Metastatic Breast Carcinoma in the Brain (tissue), 10 donors: Measurements from ENCODE around the gene NME2.

GRCh38 chr17:50947997-50948588 lies 81.9 kb upstream of the TOB1 start:
- PRO-cap, 10 experiments: peak in 10 of 10 experiments; most common plus-strand start chr17:50948469 (in 10); most common minus-strand start chr17:50948266 (in 1)

DNA sequence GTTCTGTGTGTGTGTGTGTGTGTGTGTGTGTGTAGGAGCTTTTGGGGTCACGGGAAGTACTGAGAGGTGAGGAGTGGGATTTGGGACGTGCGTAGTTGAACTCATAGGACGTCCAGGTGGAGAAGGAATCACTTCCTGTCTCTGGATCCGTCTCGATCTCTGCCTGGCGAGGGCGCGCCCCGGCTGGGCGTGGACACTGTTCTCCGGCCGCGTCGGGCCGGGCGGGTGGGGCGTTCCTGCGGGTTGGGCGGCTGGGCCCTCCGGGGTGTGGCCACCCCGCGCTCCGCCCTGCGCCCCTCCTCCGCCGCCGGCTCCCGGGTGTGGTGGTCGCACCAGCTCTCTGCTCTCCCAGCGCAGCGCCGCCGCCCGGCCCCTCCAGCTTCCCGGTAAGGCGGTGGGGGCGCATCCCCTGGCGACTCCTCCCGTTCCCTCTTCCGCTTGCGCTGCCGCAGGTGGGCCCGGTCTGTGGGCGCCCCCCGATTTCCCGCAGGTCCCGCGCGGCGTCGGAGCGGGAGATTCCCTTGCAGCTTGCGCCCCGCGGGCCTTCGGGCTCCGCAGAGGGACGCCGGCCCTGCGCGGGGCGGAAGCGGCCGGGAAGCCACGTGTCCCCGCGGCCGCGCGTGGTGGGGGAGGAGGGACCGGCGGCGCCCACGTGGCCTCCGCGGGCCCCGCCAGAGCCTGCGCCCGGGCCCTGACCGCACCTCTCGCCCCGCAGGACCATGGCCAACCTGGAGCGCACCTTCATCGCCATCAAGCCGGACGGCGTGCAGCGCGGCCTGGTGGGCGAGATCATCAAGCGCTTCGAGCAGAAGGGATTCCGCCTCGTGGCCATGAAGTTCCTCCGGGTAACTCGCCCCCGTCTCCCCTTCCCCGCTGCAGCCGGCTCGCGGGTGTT lies at the start of gene NME2:
Gene NME2 (plus strand): TSS at position 300 of the 895 bp plus-strand sequence.
- PRO-cap, 10 experiments: peak in 10 of 10 experiments; most common plus-strand start position 300 of the sequence (in 9); most common minus-strand start position 118 of the sequence (in 6)

DNA sequence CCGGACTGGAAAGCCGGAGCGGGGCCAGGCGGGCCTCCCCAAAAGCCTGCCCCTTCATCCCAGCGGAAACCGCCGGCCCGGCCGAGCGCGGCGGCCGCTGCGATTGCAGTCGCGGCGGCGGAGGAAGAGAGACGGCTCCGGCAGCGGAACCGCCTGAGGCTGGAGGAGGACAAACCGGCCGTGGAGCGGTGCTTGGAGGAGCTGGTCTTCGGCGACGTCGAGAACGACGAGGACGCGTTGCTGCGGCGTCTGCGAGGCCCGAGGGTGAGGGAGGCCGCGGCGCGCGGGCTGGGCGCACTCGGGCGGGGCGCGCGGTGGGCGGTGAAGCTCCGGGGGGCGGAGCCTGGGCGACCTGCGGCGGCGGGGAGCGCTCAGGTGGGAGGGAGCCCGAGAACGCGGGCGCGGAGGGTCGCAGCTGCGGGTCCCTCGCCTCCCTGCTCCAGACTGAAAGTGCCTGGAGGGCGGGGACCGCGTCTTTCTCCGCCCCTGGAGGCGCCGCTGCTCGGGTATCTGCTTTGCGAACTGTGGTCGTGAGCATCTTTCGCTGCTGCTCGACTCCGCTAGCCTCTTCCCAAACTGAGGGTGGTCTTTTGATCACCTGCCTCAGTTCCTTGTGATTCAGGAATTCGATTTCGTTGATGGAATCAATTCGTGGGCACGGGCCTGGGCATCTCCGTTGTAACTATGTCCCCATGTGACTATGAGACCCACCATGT lies 475 bp downstream of the UTP18 start:
- PRO-cap, 10 experiments: peak in 10 of 10 experiments; most common plus-strand start position 381 of the sequence (in 7); most common minus-strand start position 266 of the sequence (in 10)

DNA sequence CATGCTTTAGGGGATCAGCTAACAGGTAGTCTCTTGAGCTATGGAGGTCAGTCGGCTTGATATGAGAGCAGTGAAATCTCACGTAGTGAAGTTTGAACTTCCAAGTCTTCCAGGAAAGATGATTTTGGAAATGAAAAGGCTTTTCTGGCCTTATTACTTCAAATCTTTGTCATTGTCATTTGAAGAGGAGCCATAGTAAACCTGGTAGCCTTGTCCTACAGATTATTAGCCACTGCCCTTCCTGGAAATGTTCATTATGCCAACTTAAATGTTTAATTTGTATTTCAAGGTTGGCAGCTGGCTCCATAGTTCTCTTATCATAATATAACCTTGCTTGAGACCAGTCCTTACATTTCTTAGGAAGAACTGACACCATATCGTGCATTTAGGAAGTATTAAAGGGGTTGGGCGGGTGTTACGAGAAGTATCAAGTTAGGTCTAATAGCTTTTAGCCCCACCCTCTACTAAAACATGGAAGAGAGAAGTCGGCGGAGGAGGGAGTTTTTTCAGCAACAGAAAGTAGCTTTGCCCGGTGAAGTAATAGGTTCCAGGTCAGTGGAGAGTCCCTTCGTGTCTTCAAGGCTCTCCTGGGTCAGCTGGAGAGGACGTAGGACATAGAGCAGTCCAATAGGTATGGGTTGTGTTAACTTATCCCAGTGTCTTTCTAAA lies 37.9 kb downstream of the UTP18 start:
- PRO-cap, 10 experiments: peak in 1 of 10 experiments; most common plus-strand start position 118 of the sequence (in 1)

DNA sequence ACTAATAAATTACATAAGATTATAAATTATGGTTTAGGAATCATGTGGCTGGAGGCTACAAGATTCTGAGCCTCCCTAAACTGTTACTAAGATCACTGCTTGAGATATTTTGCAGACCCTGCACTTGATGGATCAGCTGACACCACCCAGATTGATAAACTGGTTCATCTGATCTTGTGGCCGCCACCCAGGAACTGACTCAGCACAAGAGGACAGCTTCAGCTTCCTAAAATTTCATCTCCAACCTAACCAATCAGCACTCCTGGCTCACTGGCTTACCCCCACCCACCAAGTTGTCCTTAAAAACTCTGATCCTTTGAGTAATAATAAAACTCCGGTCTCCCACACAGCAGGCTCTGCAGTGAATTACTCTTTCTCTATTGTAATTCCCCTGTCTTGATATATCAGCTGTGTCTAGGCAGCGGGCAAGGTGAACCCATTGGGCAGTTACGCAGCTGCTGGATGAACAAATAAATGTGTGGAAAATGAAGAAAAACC lies 174.8 kb downstream of the UTP18 start:
- PRO-cap, 10 experiments: peak in 1 of 10 experiments; most common plus-strand start position 329 of the sequence (in 1); most common minus-strand start position 196 of the sequence (in 1)

DNA sequence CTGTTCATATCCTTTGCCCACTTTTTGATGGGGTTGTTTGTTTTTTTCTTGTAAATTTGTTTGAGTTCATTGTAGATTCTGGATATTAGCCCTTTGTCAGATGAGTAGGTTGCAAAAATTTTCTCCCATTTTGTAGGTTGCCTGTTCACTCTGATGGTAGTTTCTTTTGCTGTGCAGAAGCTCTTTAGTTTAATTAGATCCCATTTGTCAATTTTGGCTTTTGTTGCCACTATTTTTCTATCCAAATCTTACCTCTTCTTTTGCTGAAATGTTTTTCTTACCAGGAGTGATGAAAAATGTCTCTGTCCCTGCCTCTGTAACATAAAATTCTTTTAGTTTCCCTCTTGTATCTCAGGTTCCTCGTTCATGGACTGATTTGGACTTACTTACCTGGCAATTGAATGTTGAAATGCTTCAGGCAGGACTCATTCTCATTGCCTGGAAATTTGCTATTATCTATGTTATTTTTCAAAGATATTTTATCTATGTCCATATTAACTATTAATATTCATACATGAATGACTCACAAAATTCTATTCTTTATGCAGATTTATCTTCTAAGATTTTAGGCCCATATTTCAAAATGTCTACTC lies 321.7 kb upstream of the KIF2B start:
- PRO-cap, 10 experiments: no peak in any of the 10 experiments

DNA sequence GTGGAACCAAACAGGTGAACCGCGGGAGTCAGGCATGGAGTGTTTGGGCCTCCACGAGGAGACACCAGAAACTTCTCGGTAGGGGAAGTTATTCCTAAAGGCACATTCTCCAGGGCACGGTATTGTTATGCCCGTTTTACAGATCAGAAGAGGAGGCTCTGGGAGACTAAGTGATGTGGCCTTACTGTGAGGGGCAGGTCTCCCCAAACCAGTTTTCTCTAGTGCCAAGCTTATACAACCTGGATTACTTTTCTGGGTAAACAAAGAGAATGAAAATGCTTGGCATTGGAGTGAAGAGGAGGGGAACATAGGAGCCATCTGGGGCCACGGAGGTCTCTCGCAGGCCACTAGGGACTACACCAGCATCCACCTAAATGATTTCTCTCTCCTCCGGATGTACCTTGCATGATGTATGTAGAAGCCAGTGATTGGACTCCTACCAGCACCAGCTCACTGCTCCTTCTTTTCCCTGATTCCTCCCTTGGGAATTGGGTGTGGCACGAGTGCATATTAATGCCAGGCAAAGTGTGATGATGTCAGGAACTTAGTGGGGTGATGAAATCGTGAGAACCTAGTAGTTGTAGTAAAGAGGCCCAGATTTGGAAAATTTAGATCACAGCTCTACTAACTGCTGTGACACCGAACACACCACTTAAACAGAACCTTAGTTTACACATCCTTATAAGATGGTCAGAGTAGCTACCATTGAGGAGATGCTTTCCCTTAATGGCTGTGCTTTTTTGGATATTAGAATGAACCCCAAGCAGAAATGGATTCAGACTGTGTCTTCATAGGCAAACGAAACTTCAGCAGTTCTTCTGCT lies 727 bp downstream of the TOM1L1 start:
- PRO-cap, 10 experiments: peak in 5 of 10 experiments; most common plus-strand start position 285 of the sequence (in 2); most common minus-strand start position 483 of the sequence (in 5)

GRCh38 chr17:55237939-55238904 lies 26.5 kb upstream of the HLF start:
- PRO-cap, 10 experiments: peak in 10 of 10 experiments; most common plus-strand start chr17:55238528 (in 8); most common minus-strand start chr17:55238422 (in 3)

- PRO-cap, 10 experiments: no peak in any of the 10 experiments
Observed at GRCh38 chr17:55267338-55268516, 3.0 kb downstream of the HLF start.

GRCh38 chr17:55437352-55437735 lies 15.7 kb upstream of the MMD start:
- PRO-cap, 10 experiments: peak in 1 of 10 experiments; most common minus-strand start chr17:55437466 (in 1)

GRCh38 chr17:56034014-56034682 lies 119.1 kb upstream of the ANKFN1 start:
- PRO-cap, 10 experiments: no peak in any of the 10 experiments

GRCh38 chr17:56173698-56174411 lies 20.6 kb downstream of the ANKFN1 start:
- PRO-cap, 10 experiments: peak in 2 of 10 experiments; most common plus-strand start chr17:56174182 (in 2)

DNA sequence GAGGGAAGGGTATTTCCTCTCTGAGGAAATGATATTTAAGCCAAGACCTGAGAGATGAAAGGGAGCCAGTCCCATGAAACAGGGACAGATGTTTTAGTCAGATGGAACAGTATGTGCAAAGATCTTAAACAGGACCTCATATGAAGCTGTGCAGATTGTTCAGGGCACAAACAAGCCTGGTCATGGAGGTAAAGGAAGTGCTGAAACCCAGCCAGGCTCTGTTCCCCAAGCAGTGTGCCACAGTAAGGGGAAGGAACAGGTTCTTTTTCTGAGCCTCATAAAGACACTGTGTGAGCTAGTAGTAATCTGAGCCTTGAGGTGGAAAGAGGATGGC lies 159.9 kb downstream of the ANKFN1 start:
- PRO-cap, 10 experiments: no peak in any of the 10 experiments

DNA sequence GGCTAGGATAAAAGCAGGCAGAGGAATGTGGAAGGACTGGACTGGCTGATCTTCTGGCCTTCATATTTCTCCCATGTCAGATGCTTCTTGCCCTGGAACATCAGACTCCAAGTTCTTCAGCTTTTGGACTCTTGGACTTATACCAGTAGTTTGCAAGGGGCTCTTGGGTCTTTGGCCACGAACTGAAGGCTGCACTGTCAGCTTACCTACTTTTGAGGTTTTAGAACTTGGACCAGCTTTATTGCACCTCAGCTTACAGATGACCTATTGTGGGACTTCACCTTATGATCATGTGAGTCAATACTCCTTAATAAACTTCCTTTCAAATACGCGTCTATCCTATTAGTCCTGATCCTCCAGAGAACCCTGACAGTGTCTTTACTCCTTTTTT lies 181.0 kb upstream of the NOG start:
- PRO-cap, 10 experiments: no peak in any of the 10 experiments

DNA sequence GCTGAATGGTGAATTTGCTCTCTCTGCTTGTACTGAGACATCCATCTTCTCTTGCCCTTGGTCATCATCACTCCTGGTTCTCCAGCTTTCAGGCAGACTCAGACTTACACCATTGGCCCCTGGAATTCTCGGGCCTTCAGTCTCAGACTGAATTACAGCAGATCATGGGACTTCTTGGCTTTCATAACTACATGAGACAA lies 26.2 kb upstream of the NOG start:
- PRO-cap, 10 experiments: peak in 8 of 10 experiments; most common minus-strand start position 133 of the sequence (in 8)

- PRO-cap, 10 experiments: no peak in any of the 10 experiments
Observed at GRCh38 chr17:56599026-56599534, 5.6 kb downstream of the NOG start.

GRCh38 chr17:56779725-56780851 lies 53.6 kb downstream of the C17orf67 start:
- PRO-cap, 10 experiments: no peak in any of the 10 experiments

DNA sequence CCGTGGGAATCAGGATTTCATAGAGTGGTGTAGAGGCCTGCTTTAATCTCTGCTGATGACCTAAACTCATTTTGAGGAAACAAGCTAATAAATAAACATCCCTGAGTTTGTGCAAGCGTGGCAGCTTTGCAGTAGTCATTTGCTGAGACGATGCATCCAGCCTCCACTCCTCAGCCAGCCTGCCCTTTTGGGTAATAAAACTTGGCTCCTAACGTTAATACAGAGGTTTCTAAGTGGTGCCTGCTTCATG lies 1.3 kb downstream of the DGKE start:
- PRO-cap, 10 experiments: no peak in any of the 10 experiments

DNA sequence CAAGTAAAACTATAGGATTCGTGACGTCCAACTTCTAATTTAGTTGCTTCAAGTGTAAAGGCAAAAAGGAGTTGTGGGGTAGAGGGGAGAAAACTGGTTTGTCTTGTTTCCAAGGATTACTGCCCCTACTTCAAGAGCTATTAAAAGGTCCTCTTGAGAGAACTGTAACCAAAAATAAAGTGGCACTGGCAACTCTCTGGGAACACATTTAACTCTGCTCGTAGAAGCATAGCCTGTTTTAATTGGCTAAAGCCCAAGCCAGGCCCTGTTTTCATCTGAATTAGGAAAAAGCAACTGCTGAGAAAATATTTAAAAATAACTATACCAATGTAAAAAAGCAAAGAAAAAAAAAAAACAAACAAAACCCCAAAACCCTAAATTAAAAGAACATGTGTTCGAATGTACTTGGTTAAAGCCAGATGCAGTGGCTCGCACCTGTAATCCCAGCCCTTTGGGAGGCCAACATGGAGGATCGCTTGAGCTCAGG lies 51.7 kb upstream of the AKAP1 start:
- PRO-cap, 10 experiments: peak in 2 of 10 experiments; most common plus-strand start position 171 of the sequence (in 1); most common minus-strand start position 105 of the sequence (in 1)

DNA sequence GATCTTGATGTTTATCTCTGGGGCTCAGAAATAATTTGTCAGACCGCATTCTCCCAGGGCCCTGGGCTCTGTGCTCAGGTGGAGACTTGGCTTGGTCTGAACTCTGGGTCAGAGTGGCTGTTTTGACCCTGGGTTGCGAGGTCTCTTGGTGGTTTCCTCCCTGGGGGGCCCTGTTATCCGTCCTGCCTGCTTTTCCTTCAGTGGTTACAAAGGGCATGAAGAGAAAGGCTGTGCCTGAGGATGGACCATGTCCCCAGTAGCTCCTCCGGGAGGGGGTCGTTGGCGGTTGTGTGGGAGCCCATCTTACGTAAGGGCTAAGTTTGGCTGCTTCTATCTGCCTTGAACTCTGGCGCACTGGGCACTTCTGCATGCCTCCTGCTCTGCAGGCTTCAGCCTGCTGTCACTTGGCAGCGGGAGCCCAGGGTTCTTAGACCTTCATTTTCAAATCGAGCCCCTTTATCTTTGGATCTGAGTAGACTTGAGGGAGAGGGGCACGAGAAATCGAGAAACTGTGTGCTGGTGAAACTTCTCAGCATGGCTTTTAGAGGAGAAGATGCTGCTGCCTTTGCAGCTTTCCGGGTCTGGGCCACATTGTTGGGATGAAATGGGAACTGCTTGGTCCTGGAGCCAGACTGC lies 26.0 kb downstream of the AKAP1 start:
- PRO-cap, 10 experiments: no peak in any of the 10 experiments